Skeletal muscle tissue (tissue), 7 donors: ENCODE measurements around a stretch of chr11.

- PRO-cap, 3 experiments, result peak in 1 of 3 experiments; most common plus-strand start chr11:69166784 (in 1)
- RAMPAGE, long total RNA, result no peak
- RRBS, 2 experiments, result 27% methylated on average over 1 of the region's 12 CpGs; no CpG with 5 or more reads in 1 of the 2 experiments
These were observed 10.8 kb downstream of the SMIM38 start for GRCh38 chr11:69166502-69166934.

DNA sequence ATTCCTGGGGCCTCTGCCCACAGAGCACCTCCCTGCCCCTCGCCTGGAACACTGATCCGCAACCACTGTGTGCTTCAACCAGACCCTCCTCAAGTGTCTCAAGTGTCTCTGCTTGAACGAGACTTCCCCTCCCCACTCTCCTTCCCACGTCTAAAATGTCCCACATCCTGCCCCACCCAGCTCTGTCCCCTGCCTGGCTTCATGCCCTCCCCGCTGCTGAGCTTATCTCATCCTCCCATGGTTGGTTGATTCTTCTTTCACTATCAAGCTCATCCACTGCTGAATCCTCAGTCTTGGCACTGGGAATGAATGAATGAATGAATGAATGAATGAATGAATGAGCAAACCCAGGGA lies 115.9 kb downstream of the MYEOV start:
- PRO-cap, 3 experiments, result no peak in any of the 3 experiments
- RAMPAGE, long total RNA, result no peak
- RRBS, 2 experiments, result no CpG with 5 or more reads among the region's 5 CpGs

GRCh38 chr11:69417144-69417700 lies 123.3 kb downstream of the MYEOV start:
- PRO-cap, 3 experiments, result no peak in any of the 3 experiments
- RAMPAGE, long total RNA, result no peak
- RRBS, 2 experiments, result no CpG with 5 or more reads among the region's 19 CpGs

- PRO-cap, 3 experiments, result no peak in any of the 3 experiments
- RAMPAGE, long total RNA, result no peak
- RRBS, 2 experiments, result no CpG with 5 or more reads among the region's 4 CpGs
These were observed 133.3 kb downstream of the MYEOV start for GRCh38 chr11:69427336-69427555.

- PRO-cap, 3 experiments, result no peak in any of the 3 experiments
- RAMPAGE, long total RNA, result no peak
- RRBS, 2 experiments, result no CpG with 5 or more reads among the region's 16 CpGs
These were observed 116.3 kb upstream of the CCND1 start for GRCh38 chr11:69524596-69525077.

GRCh38 chr11:69539648-69540637 lies 101.0 kb upstream of the CCND1 start:
- PRO-cap, 3 experiments, result no peak in any of the 3 experiments
- RAMPAGE, long total RNA, result no peak
- RRBS, 2 experiments, result no CpG with 5 or more reads among the region's 27 CpGs

DNA sequence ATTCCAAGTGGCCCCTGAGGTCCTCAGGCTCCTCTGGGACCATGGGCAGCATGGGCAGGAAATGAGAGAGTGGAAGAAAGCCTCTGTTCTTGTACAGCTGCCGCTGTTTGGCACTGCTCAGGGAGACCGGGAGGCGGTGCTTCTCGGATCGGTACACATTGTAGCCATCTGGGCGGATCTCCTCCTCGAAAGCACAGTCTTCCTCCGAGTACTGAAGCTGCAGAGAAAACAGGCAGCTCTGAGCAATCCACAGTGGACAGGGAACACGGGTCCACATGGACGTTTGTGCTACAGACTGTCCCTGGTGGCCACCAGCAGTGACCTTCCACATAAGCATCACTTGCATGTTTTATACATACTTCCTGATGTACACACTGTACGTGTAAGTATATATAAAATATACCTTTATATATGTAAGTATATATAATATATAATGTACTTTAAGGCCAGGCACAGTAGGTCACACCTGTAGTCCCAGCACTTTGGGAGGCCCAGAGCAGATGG lies 4.4 kb downstream of the FGF19 start:
- PRO-cap, 3 experiments, result no peak in any of the 3 experiments
- RAMPAGE, long total RNA, result no peak
- RRBS, 2 experiments, result no CpG with 5 or more reads among the region's 11 CpGs

GRCh38 chr11:69703070-69703881 lies 546 bp downstream of the FGF19 start:
- PRO-cap, 3 experiments, result no peak in any of the 3 experiments
- RAMPAGE, long total RNA, result no peak
- RRBS, 2 experiments, result 3% methylated on average over 13 of the region's 83 CpGs

GRCh38 chr11:69840426-69840989 lies 21.3 kb upstream of the FGF3 start:
- PRO-cap, 3 experiments, result no peak in any of the 3 experiments
- RAMPAGE, long total RNA, result no peak
- RRBS, 2 experiments, result no CpG with 5 or more reads among the region's 17 CpGs

DNA sequence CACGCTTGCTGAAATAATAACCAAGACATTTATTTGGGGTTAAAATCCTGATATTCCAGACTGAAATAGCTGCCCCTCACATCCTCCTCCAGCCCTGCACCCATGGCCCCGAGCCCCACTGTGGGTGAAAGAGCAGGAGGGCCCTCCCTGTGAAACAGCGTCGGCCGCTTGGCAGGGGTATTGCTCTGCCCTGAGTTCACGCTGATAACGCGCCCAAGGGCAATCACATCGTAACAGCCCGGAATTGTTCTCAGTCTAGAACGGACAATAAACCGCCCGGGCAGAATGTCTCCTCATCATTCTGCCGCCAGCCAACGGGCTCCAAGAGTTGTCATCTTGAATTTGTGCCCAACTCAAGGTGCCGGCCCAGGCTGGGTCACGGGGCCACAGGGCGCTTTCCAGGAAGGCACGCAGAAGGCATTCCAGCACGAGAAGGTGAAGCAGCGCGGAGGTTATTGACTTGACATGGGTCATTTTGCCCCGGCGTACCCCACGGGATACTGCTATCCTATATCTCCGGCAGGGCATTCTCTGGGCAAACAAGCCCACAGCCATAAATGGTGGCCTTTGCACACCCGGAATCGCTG lies 72.2 kb upstream of the FGF3 start:
- PRO-cap, 3 experiments, result no peak in any of the 3 experiments
- RAMPAGE, long total RNA, result no peak
- RRBS, 2 experiments, result 34 to 52% methylated on average over 14 of the region's 28 CpGs

- PRO-cap, 3 experiments, result no peak in any of the 3 experiments
- RAMPAGE, long total RNA, result no peak
- RRBS, 2 experiments, result 12 to 26% methylated on average over 6 of the region's 28 CpGs
These were observed 129.3 kb upstream of the FGF3 start for GRCh38 chr11:69948139-69949305.

GRCh38 chr11:69992829-69993312 lies 85.2 kb upstream of the ANO1 start:
- PRO-cap, 3 experiments, result no peak in any of the 3 experiments
- RAMPAGE, long total RNA, result no peak
- RRBS, 2 experiments, result no CpG with 5 or more reads among the region's 2 CpGs

- PRO-cap, 3 experiments, result peak in 2 of 3 experiments; most common minus-strand start chr11:70088881 (in 2)
- RAMPAGE, long total RNA, result no peak
- RRBS, 2 experiments, result no CpG with 5 or more reads among the region's 11 CpGs
These were observed 10.6 kb downstream of the ANO1 start for GRCh38 chr11:70088755-70089099.

GRCh38 chr11:70135370-70136112 lies 57.4 kb downstream of the ANO1 start:
- PRO-cap, 3 experiments, result no peak in any of the 3 experiments
- RAMPAGE, long total RNA, result no peak
- RRBS, 2 experiments, result 38 to 50% methylated on average over 2 of the region's 22 CpGs

DNA sequence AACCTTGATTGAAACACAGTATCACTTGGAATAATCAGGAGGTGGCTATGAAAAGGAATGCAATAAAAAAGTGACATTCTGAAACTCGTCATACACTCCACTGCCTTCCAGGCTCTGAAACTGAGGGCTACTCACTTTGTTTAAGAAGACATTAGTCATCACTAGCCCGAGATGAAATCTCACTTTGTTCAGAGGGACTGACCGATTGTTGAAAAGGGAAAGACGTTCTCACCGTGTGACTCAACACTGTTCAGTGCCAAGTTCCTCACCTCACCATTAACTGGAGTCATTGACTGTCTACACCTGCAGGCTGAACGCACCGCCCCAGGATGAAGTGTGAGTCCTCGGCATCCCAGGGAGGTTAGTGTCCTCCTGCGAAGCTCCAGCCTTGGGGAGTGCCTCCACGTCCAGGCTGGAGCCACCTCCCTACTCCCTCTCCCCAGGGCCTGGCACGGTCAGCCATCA lies 30.4 kb downstream of the FADD start:
- PRO-cap, 3 experiments, result no peak in any of the 3 experiments
- RAMPAGE, long total RNA, result no peak
- RRBS, 2 experiments, result no CpG with 5 or more reads among the region's 11 CpGs

DNA sequence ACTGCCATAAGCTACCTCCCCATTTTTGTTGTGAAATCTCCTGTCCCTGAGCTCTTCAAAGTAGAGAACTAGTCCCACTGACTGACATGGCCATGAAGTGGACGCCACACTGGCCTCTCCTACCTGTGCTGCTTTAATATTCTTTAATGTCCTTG lies 56.4 kb downstream of the PPFIA1 start:
- PRO-cap, 3 experiments, result no peak in any of the 3 experiments
- RAMPAGE, long total RNA, result no peak
- RRBS, 2 experiments, result no CpG with 5 or more reads among the region's 1 CpG

DNA sequence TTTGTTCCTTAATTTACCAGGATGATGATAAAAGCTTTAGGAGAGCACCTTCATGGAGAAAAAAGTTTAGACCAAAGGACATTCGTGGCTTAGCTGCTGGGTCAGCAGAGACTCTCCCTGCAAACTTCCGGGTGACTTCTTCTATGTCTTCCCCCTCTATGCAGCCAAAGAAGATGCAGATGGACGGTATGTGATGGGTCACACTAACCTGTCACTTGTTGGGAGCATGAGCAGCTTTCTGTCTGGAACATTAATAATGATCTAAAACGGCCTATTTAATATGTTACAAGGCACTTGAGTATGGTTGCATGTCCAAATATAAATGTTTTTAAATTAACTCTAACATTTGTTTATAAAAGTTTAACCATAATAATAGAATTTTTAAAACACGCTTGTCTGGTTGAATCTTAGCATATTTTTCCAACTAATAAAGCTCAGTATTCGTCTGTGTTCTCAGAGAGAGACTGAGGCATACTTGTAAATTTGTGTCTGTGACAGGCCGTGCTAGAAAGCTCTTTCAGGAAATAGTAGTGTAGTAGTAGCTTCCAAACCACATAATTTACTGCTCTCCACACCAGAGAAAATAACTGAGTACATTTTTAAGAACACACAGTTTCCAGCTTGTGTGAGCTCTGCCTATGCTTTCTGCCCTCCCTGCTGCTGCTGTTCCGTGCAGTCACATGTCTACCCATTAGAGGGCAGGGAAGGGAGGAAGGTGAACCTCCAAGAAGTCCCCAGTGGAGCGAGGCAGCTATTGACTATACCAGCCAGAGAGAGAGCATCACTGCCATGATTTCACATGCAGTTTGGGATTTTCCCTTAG lies 20.1 kb upstream of the CTTN start:
- PRO-cap, 3 experiments, result no peak in any of the 3 experiments
- RAMPAGE, long total RNA, result no peak
- RRBS, 2 experiments, result no CpG with 5 or more reads among the region's 9 CpGs

- PRO-cap, 3 experiments, result no peak in any of the 3 experiments
- RAMPAGE, long total RNA, result no peak
- RRBS, 2 experiments, result no CpG with 5 or more reads among the region's 21 CpGs
These were observed 14.1 kb upstream of the CTTN start for GRCh38 chr11:70383827-70385050.

- PRO-cap, 3 experiments, result no peak in any of the 3 experiments
- RAMPAGE, long total RNA, result no peak
- RRBS, 2 experiments, result no CpG with 5 or more reads among the region's 5 CpGs
These were observed 26.2 kb downstream of the CTTN start for GRCh38 chr11:70424566-70424847.

DNA sequence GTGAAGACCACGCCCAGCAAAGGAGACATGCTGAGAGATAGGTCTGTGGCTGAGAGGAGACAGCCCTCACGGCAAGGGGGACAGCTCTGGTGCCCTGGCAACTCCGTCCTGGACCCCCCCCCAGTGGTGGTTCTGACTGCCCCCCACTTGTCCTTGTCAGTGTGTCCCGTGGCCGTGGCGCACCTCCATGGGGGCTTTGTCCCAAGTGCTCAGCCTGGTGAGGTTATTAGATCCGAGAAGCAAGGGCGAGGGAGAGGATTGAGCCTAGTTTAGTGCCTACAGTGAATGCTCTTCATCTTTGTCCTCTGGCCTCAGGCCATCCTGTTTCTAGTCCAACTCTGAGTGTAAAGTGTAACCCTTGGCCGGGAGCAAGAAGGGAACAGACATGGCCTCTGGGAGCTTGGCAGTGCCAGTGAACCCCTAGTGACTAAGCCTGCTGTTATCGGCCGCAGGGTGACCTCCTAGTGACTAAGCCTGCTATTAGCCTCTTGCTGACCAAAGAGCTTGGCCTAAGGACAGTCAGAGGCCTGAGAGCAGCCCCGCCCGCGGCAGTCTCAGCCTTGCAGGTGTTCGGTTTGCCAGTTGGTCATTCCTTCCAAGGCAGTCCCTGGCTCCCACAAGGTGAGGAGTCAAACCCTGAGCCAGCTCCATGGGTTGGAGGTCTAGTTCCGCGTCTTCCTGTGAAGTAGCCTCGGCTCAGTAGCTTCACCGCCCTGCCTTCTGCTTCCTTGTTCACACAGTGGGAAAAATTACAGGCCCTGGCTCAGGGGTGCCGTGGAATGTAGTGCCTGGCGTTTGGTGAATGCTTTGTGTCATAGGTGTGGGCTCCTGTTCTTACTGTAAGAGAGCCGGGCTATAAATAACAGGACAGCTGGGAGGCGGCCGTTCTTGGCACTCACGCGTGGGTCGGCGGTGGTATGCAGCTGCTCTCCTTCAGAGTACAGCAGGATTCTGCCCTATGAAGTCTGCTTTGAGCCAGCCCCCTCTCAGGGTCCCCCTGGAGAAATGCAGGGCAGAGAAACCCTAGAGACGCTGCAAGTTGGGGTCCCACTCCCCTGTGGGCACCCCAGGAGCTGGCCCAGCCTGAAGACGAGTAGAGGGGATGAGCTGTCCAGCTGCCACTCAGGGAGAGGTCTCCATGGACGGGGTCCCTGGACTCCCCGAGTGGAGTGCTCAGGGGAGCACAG lies 83.9 kb downstream of the CTTN start:
- PRO-cap, 3 experiments, result peak in 1 of 3 experiments; most common plus-strand start position 551 of the sequence (in 1); most common minus-strand start position 414 of the sequence (in 1)
- RAMPAGE, long total RNA, result no peak
- RRBS, 2 experiments, result no CpG with 5 or more reads among the region's 32 CpGs